OCI-LY7 (cell line): ENCODE data around the genes PRDX1 and TMEM69.

GRCh38 chr1:45403220-45403692 is 63.3 kb downstream of the TOE1 start:
- PRO-cap: no peak
- RAMPAGE, long total RNA: no peak

GRCh38 chr1:45499292-45499754 is 550 bp downstream of the CCDC163 start:
- PRO-cap: bidirectional peak, plus-strand start at chr1:45499608, minus-strand start at chr1:45499603
- RAMPAGE, long total RNA: no peak

- PRO-cap: no peak
- RAMPAGE, long total RNA: no peak
Measured at GRCh38 chr1:45507872-45509202, 8.2 kb downstream of the MMACHC start.

GRCh38 chr1:45521130-45521302 is 668 bp downstream of the PRDX1 start:
- PRO-cap: no peak
- RAMPAGE, long total RNA: no peak

DNA sequence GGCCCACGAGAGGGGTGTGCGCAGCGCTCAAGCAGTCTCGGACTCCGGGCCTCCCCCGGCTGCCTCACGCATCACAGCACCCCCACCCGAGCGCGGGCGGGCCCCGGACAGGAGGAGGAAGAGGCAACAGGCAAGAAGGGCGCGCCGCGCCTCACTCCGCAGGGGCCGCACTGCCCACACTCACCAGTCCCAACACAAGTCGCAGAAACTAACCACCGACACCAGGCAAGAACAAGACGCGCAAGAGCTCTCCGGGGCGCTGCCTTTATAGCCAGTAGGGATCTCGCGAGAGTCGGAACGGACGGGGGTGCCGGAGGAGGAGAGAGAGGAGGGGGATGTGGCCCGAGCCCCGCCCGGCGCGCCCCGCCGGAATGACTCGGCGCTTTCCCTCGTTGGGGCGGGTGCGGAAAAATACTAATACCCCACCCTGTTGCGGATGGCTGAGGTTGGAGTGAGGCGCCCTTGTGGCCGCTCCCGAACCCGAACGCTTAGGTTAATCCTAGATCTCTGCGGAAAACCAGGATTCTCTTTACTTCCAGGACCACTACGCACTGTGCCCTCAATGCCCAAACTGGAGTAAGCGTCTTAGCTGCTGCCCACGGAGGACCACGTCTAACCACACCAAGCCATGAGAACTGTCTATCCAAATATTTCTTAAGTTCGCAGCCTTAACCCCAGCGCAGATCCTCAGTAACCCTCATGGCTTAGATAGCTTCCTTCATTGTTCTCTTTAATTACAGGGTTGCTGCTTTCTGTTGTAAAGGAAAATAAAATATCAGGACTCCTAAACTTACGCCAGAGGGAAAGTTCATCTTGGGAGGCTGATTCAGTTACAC is at the start of gene PRDX1:
PRDX1 (minus strand) TSS at position 240 of the 836 bp plus-strand sequence.
- PRO-cap: bidirectional peak, plus-strand start at position 430 of the sequence, minus-strand start at position 240 of the sequence
- RAMPAGE, long total RNA: start-site peak on the plus strand centred at position 387 of the sequence, 94 bp wide, 96 and 5 reads in 2 replicates

GRCh38 chr1:45542601-45543054 is 8.0 kb upstream of the AKR1A1 start:
- PRO-cap: no peak
- RAMPAGE, long total RNA: no peak

- PRO-cap: no peak
- RAMPAGE, long total RNA: no peak
Measured at GRCh38 chr1:45616459-45617102, 7.3 kb downstream of the CCDC17 start.

DNA sequence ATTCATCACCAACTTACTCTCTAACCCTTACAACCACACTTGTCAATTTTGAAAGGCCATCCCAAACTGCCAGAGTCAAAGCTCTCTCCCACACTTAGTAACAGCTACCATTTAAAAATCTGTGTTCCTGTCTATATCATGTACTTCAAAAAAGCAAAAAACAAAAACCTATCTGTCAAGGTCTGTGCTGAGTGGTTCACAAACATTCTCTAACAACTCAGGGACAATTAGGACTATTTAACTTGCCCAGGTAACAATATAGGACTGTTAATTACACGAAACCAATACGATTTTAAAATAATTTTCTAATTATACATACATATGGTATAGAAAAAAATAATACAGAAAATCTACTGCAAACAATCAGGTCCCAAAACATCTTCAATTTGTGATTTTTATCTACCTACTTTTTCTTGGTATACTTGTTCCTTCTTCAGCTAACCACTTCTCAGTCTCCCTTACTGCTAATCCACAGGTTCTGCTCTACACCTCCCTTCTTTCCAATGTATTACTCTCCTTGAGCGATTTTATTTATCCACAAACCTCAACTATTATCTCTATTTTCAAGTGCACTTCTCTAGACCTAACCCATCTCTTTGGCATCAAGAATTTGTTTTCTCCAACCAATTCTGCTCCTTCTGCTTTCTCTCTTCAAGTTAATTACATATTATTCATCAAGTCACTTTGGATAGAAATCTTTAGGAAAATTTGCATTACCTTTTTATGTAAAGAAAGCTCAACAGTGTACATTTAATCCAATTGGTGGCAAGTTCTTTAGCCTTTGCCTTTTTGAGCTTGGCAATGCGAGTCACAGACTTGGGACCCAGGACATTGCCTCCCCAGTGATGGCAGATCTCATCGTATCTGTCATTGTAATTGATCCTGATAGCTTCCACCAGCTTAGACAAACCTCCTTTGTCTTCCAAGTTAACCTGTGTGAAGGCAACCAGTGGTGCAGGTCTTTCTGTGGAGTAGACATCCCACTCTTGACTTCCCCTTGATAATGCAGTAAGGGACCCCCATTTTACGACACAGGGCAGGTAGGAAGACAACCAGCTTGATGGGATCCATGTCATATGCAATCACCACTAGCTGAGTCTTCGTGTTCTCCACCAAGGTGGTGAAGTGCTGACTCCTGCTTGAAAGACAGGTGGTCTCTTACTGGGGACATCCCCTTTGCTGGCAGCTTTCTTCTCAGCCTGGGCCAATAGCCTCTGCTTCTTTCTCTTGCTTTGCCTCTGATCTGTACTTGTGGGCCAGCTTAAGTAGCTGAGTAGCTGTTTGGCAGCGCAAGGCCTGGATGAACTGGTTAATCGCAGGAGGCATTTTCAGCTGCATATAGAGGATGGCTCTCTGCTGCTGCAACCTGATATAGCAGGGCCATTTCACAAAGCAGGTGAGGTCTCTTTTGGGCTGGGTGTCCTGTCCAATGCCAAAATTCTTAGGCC is 26.9 kb upstream of the CCDC17 start:
- PRO-cap: no peak
- RAMPAGE, long total RNA: no peak

DNA sequence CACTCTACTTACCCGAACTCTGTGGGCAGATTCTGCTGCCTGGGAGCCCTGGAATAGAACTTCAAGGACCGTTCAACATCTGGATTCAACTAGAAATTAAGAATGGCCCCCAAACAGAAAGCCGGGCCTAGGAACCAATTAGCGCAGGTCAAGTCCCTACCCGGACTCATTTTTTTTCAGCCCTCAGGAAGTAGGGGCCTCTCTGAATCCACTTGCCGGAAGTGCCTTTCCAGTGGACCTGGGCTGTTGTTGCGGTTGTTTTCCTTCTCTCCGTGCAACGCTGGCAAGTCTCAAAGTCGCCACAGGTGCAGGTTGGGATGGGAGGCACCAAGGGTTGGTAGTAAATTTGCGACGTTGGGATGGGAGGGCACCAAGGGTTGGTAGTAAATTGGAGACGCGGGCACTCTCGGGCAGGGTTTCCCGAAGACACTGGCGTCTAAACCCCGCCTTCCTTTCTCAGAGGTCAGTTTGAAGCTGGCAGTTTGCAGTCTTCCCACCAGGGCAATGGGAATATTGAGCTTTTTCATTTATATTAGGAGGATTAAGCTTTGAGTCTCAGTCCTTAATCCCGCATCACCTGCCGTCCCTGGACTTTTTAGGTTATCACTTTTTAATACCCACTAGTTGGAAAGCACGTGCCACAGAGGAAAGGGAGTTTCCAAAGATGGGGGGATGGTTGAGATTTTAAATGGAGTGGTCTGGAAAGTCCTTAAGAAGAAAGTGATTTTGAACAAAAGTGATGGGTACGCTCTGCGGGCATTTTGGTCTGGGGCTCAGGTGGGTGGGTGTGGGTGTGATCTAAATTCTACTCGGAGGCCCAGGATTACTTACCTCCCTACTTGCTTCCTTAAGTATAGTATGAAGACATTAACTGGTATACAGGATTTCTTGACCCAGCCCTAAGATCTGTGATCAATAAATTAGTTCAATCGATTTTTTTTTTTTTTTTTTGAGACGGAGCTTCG is at the start of gene TMEM69:
TMEM69 (plus strand) TSS at position 211 of the 965 bp plus-strand sequence.
- PRO-cap: bidirectional peak, plus-strand start at position 211 of the sequence, minus-strand start at position 91 of the sequence
- RAMPAGE, long total RNA: start-site peak on the plus strand centred at position 220 of the sequence, 32 bp wide, 845 and 58 reads in 2 replicates

DNA sequence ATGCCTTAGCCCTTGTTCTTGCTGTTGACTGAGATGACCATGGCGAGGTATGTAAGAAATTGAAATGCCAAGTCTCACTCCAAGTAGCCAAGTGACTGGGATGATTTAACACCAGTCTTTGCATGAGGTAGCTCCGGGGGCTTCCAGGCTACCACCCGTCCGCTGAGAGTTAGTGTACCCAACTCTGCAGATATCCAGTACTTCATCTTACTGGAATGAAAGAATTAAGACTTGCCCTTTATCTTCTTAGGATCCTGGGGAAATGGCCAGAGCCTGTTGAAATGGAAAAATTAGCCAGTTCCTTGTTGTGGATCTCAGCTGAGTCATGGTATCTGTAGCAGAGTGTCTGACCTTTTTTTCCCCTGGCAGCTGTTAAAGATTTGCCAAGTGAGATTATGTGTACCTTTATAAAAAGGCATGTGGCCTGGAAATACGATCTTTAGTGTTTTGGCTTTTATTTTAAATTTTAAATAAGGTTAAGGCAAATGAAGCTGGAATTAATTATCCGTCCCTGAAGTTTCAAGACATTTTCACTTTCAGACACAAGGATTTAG is 151.1 kb downstream of the MAST2 start:
- PRO-cap: no peak
- RAMPAGE, long total RNA: no peak

DNA sequence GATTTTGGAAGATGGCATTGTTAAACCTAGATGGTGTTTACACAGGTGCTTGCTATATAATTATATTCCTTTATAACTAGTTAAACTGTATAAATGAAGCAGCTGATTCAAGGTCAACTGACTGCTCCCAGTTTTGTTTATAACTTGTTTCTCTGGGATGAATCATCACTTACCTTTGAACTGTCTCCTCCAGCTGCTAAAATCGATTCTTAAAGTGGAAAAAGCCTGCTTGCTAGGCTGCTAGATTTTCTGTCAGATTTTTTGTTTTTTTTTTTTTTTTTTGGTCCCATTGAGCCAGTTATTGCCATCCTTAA is 153.3 kb downstream of the PIK3R3 start:
- PRO-cap: no peak
- RAMPAGE, long total RNA: no peak

DNA sequence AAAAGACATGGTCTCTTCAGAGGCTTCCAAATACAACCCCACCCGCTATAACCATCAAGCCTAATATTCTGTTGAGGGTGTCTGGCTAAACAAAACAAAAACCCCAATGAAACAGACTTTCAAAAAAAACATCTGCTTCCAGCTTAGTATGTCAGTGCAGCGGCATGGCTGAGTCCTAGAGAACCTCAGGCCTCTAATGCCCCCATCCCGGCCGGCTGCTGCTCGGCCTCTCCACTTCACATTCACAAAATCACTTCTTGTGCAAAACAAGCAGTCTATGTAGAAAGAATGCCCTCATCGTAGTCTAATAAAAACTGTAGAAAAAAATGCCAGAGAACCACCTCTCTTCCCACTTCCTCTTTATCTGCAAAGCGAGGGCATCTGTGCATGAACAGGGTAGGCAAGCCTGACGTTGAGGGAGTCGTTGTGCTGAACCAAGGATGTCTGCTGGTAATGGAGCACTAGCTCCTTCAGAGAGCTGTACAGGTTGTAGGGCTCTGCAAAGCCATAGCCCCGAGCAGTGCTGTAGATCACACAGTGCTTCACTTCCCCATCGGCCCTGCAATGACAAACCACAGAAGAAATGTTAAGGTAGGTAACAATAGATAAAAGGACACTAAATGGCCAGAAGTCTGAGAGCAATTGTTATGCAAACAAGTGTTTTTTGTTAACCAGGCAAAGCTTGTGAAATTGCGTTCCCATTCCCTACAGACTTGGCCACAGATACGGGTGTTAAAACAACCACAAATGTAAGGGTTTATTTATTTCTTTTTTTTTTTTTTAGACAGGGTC is 88.9 kb downstream of the PIK3R3 start:
- PRO-cap: bidirectional peak, plus-strand start at position 453 of the sequence, minus-strand start at position 252 of the sequence; unidirectional peak, minus-strand start at position 566 of the sequence
- RAMPAGE, long total RNA: no peak

DNA sequence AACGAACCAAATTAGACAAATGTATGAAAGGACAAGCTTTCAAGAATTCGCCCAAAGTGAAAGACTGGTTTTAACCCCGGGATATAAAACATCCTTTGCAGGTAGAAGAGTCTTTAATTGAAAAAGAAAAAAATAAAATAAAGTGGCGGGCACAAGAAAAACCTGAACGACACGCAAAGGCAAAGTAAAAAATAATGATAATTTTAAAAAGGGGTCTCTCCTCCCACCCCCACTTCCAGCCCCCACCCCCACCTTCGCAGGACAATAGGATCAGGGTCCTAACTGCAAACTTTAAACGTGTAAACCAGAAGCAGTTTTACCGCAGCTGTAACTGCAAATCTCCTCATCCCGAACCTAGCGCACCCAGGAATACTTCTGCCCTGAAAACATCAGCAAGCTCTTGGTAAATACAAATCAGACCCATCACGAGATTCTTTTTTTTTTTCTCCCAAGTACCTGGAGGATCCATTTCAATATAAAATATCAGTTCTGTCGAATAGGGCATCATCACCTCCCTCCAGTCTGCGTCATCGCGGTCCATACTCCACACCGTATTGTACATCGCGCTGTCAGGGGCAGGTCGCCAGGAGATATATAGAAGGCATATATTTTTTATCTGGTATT is 926 bp downstream of the PIK3R3 start:
- PRO-cap: unidirectional peak, plus-strand start at position 520 of the sequence
- RAMPAGE, long total RNA: no peak

- PRO-cap: no peak
- RAMPAGE, long total RNA: no peak
Measured at GRCh38 chr1:46187278-46188004, 10.8 kb downstream of the POMGNT1 start.

- PRO-cap: no peak
- RAMPAGE, long total RNA: no peak
Measured at GRCh38 chr1:46195599-46196171, 2.5 kb downstream of the POMGNT1 start.

DNA sequence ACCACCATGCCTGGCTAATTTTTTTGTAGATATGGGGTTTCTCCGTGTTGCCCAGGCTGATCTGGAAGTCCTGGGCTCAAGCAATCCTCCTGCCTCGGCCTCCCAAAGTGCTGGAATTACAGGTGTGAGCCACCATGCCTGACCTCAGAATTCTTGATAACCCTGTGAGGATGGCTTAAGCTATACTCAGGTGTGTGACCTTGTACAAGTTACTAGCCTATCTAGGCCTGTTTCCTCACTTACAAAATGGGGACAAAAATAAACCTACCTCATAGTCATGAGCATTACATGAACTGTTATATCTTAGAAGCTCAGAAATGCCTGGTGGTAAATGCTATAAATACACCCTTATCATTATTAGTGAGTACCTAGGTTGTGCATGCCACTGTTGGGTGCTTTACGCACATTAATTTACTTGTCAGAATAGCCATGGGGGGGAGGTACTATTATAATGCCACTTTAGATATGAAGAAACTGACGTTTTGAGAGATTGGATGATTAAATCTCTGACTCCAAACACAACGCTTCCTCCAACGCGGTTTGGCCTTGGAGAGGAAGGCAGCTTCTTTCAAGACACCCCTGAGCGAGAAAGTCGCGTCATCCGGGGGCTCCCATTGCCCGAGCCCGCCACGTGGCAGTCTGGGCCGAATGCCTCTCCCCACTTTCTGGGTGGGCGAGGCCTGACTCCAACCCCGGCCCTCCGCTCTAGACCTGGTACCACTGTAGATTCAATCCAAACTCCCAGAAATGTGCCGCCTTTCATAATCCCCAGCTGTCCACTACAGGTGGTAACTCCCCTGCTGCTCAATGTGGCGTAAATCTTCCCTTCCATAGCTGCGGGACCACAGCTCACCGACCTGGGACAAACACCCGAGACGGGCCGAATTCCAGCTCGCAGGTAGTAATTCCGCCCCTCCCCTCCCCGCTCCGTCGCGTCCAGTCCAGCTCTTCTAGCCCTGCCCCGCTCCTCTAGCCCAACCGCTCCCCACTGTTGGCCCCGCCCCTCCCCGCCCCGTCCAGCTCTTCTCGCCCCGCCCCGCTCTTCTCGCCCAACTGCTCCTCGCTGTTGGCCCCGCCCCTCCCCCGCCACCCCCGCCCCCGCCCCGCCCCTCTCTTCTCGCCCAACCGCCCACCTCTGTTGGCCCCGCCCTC is 780 bp upstream of the RAD54L start:
- PRO-cap: unidirectional peak, minus-strand start at position 542 of the sequence; bidirectional peak, plus-strand start outside the sequence, minus-strand start at position 971 of the sequence
- RAMPAGE, long total RNA: no peak

GRCh38 chr1:46287648-46288540 is 15.5 kb downstream of the LRRC41 start:
- PRO-cap: no peak
- RAMPAGE, long total RNA: no peak

DNA sequence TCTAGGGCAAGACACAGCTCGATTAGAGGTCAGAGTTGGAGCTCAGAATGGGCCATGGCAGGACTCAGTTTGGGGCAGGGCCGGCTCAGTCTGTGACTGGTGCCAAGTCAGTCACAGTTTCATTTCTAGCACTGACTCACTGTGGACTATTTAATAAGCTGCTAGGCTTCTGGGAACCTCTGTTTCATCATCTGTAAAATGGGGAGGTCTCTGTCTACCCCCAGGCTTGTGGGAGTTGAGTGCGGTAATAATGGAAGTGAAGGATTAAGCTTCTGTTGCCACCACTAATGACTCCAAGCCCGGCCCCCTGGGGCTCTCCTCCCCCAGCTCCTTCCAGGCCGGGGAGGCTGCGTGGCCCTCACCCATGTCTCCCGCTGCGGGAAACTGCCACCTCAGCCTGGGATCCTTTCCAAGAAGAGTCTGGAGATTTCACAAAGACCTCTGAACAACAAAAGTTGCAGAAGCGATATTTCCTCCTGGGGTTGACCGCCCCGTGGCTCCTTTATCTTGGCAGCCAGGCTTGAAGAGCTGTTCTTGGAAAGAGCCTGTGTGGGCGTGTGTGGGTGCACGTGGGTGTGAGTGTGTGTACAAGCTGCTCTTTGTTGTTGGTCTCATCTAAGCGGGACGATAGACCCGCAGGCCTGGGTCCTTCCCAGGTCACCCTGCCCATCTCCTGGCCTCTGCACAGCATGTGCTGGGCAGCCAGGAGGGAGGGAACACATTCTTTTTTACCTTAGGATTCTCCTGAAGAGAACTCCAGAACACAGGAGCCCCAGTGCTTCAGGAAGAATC is 12.9 kb downstream of the TMEM275 start:
- PRO-cap: no peak
- RAMPAGE, long total RNA: no peak

- PRO-cap: no peak
- RAMPAGE, long total RNA: no peak
Measured at GRCh38 chr1:46635701-46636429, 19.3 kb upstream of the MOB3C start.

GRCh38 chr1:46644933-46645603 is 23.1 kb downstream of the ATPAF1 start:
- PRO-cap: no peak
- RAMPAGE, long total RNA: no peak